Foreskin keratinocyte (primary cell): ENCODE measurements around the gene ANK3.

DNA sequence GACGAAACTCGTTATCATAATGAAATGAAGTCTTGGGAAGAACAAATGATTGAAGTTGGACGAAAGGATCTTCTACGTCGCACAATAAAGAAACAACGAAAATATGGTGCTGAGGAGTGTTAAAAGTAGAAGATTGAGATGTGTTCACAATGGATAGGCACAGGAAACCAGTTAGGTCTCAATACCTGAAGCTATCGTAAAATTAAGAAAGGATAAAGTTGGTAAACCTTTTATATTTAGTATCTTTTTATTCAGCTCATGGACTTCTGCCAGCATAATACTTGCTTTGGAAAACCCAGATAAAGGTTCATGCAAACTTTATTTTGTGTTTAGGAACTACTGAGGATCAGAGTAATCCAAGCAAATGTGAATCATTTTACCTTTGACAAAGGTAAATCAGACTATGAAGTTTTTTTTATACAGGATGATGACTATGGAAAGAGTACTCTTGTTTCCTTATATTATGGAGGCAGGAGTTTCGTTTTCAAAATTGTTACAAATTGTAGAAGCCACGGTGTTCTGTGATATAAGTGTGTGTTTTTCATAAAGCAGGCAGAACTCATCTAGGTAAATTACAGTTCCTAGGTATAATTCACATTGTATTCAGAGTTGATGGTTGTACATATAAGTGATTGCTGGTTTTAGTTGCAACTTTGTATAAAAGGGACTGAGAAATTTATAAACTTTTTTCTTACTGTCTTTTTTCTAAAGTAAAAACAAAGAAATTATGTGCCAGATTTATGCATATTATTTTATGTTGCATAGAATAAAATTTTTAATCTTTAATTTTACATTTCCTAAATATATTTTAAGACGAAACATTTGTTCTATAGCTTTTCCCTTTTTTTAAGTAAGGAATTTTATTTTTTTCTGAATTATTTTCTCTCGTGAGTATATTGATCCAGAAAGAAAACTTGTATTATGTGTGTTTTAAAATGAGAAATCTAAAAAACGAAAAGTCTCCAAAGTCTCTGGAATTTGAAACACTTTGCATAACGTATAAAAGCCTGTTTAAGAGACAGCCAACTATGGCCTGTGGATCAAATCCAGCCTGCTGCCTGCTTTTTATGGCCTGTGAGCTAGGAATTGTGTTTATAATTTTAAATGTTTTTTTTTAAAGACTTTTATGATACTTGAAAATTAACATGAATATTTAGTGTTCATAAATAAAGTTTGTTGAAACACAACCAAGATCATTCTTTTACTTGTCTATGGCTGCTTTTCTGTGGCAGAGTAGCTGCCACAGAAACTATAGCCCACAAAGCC lies 10.2 kb downstream of the TFAM start:
- RAMPAGE, total RNA: no peak

DNA sequence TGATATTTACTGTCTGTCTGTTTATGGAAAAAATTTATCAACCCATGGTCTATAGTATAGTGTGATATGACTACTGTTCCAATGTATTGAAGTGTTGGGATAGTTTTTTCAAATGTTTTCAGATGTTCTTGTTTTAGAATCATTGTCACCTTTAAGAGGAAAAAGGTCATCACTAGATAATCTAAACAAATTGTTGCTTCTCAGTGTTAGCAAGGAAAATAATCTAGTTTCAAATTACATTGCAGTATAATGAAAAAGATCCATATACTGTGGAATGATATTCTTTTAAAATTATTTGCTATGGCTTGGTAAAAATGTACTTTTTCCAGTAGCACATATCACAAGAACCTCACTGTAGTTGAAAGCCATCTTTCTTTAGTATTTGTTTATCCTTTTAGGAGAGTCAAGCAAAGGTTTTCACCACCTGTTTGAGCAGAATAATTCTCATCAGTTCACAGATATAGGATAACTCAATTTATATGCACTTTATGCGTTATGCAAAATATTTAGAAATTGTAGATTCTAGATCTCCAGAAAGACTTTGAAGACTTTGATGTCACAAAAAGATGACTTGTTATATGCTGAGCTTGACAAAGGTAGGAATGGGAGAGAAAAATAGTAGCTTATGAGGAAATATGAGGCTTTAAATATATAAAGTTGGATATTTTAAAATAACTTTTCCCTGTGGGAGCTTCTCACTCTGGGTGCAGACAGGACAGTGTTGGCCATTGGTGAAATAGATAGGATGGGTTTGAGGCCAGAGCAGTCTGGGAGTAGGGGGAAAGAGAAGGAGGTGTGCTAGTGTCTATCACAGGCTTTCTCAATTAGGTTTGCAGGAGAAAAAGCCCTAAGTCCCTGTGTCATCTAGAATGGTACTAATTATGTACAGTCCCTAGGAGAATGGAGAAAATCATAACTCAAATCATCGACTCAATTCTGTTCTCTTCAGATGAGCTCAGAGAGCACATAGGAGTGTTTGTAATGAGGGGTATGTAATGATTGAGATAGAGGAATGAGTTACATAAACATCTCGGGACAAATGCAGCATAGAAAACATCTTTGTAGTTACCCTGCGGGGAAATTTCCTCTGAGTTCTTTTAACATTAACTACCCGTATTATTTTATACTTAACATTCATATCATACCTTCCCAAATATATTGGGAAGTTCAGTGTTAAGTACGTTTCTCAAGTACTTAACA lies 11.4 kb downstream of the TFAM start:
- RAMPAGE, total RNA: no peak

GRCh38 chr10:58513623-58514139 lies 1.0 kb downstream of the BICC1 start:
- RAMPAGE, total RNA: no peak

DNA sequence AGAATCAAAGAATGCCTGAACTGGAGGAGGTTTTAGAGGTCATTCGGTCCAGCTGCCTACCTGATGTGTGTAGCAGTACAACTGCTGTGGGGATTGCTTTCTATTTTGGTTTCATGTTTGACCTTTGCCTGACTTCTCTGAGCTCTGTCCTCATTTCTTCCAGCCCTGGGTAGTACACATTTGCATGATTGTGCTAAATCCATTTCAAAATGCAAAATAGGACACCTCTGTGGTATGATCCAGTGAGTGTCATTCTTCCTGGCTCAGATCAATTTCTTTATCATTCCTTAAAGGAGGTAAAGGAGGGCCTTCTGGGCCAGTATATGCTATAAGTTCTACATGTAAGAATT lies 139.7 kb upstream of the PHYHIPL start:
- RAMPAGE, total RNA: no peak

DNA sequence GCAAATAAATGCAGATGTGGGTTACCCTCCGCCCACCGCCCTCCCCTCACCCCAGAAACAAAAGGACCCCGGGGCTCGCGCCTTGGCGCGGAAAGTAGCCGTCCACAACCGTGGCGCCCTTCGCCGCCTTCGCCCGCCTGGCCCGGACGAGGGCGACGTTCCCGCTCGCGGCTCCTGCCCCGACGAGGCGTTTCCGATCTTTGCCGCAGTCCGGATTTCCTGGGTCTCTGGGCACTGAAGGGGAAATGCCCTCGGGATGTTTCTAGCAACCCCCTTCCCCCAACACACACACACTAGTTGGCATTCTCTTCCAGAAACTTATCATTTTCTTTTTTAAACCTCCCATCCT lies 608 bp downstream of the PHYHIPL start:
- RAMPAGE, total RNA: no peak

GRCh38 chr10:59366153-59366514 lies 3.8 kb upstream of the FAM13C start:
- RAMPAGE, total RNA: no peak

GRCh38 chr10:59709195-59709458 lies 523 bp downstream of the SLC16A9 start:
- RAMPAGE, total RNA: no peak

DNA sequence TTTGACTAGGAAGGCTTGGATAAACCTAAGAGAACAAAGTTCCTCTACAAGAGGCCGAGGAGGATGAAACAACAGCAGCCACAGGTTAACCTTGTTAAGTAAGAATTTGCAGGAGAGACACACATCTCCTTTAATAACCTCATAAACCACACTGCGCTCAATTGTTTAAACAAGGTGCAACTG lies 632 bp upstream of the CCDC6 start:
- RAMPAGE, total RNA: no peak

- RAMPAGE, total RNA: no peak
Observed at GRCh38 chr10:60140266-60141271, 234.2 kb upstream of the CCDC6 start.

- RAMPAGE, total RNA: no peak
Observed at GRCh38 chr10:60267691-60268331, 121.9 kb downstream of the ANK3 start.

- RAMPAGE, total RNA: no peak
Observed at GRCh38 chr10:60296048-60296575, 93.6 kb downstream of the ANK3 start.

GRCh38 chr10:60389622-60390127 lies at the start of gene ANK3:
Gene ANK3, minus strand, starts transcription at chr10:60389875.
- RAMPAGE, total RNA: no peak

- RAMPAGE, total RNA: no peak
Observed at GRCh38 chr10:60594234-60594564, 184.1 kb upstream of the CDK1 start.

DNA sequence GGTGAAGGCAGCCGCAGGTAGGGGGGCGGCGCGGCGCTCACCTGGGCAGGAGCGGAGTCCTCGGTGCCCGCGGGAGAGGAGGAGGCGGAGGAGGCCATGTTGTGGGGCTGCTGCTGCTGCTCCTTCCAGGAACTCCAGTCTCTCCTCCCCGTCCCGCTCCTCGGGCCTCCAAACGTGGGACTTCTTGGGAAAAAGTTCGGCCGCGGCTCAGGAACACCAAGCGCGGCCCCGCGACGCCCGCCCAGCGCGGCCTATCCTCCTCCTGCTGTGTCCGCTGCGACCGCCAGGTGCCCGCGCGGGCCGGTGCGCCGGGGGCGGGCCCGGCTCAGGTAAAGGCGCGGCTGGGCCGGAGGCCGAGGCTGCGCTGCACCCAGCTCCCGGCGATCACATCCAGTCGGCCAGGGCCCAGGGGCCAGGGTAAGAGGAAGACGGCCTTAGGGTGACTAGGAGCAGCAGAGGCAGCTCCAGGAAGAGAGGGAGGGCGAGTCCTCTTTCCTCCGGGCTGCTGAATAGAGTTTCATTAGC lies 45.0 kb upstream of the CDK1 start:
- RAMPAGE, total RNA: no peak

- RAMPAGE, total RNA: no peak
Observed at GRCh38 chr10:61135218-61136016, 191.4 kb upstream of the RHOBTB1 start.

DNA sequence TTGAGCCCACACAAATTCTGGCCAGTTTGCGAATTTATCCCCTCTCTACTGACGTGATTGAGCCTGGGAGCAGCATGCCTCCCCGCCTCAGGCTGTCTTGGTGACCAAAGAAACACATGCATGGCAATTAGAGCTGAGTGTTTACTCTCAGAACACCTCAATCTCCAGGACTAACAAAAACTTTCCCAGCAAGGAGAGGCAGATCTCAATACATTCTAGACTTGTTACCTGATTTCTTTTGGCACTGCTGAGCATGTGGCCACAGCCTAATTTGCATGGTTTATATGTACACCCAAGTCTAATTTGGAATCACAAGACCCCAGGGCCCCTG lies 122.5 kb downstream of the TMEM26 start:
- RAMPAGE, total RNA: no peak

DNA sequence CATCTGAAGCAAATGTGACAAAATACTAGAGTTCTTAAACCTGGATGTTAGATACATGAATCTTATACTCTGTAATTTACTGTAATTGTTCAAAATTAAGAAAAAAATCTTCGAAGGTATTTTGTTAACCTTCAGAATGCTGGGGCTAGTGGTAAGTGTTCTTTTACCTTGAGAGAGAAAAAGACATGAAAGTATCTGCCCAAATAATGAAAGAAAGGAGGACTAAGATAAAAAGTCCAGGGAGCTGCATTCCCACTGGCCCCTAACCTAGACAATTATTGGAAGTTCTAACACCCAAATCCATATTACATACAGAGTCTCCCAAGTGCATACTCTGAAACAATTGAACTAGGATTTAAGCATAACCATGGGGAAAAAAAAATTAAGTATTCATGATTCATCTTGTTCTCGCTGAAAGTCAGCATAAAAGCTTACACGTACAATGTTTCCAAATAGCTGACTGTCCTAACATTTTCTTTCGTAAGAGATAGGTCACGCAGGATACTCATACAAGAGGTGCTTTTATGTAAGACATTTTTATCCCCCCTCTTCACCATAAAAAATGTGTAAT lies 56.2 kb downstream of the TMEM26 start:
- RAMPAGE, total RNA: no peak

DNA sequence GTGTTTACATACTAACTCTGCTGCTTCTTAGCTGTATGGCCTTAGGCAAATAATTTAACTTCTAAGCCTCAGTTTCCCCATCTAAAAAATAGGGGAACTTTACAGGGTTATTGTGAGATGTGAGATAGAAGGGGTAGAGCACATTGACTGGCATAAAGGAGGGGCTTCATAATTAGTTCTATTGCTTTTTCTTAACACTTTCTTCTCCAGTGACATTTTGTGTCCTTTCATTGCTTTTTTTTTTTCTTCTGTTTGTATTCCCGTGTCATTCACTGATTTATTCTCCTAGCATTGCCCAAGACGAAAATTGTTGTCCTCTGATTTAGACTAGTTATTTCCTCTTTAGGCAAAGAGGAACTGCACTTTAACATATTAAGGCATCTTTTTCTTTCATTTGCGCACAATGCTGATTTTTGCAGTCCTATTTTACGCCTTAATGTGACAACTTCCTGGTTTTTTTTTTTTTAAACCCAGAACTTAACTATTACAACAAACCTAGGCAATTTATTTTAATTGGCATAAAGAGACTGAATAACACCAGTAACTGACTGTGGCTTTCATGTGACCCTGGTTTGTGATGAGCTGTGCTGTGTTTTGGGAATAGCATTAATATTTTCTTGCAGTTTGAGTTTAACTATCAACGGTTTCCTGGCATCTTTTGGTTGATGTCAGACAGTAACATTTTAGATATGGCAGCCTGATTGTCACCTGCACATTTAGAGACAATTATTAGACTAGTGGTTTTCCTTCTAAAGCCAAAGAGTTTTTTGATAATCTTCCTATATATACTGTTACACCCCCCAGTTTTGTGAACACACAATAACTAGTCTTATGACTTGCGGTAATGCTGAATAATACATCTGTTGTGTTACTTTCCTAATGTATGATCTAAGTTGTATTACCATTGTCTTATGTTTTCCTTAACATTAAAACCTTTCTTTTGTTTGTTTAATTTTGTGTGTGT lies 39.8 kb downstream of the ARID5B start:
- RAMPAGE, total RNA: no peak

GRCh38 chr10:61994085-61994497 lies 92.6 kb downstream of the ARID5B start:
- RAMPAGE, total RNA: no peak

DNA sequence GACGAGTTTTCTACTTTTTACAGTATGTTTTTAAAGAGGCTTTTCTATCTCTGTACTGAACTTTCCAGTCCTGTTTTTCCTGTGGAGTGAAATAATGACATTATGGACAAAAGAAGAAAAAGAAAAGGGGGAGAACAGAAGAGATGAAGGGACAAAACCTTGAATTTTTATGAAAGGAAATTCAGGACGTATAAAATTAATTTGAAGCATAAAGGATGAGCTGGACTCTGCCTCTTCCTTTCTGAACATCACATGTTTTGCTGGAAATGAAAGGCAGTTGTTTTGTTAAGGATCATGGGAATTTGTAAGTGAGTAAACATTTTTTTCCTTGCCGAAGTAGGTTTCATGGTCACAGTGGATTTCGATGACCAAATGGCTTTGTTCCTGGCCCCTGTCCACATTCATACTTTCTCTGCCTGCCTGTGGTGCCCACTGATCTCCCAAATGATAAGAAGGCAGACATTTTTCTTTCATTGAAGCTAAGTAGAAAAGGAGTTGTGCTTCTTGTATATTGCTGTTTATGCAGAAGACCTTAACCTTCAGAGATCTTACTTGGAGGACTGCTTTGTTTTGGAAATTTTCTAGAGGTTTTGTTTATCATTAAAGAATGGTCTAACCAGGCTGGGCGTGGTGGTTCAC lies 104.2 kb downstream of the ARID5B start:
- RAMPAGE, total RNA: no peak